ENCODE measurements around the genes ZNF618, KIF12 and TEX48.

GRCh38 chr9:113619418-113619960, 156.0 kb downstream of the RGS3 start:
- PRO-cap, 4 experiments = no peak in any of the 4 experiments
- RAMPAGE, long total RNA, 2 experiments = no peak in any of the 2 experiments
- RRBS = no CpG with 5 or more reads among the region's 5 CpGs

GRCh38 chr9:113718369-113718568, 157.8 kb upstream of the ZNF618 start:
- PRO-cap, 4 experiments = peak in 2 of 4 experiments; most common minus-strand start chr9:113718426 (in 2)
- RAMPAGE, long total RNA, 2 experiments = no peak in any of the 2 experiments
- RRBS = no CpG with 5 or more reads among the region's 2 CpGs

- PRO-cap, 4 experiments = peak in 4 of 4 experiments; most common plus-strand start chr9:113876134 (in 2); most common minus-strand start chr9:113876024 (in 2)
- RAMPAGE, long total RNA, 2 experiments = no peak in any of the 2 experiments
- RRBS = 2% methylated on average over 68 of the region's 122 CpGs
Observed at GRCh38 chr9:113875630-113876635, at the start of gene ZNF618. Gene ZNF618 (plus strand): TSS chr9:113876309.

- PRO-cap, 4 experiments = peak in 2 of 4 experiments; most common plus-strand start chr9:113879524 (in 1); most common minus-strand start chr9:113879341 (in 1)
- RAMPAGE, long total RNA, 2 experiments = no peak in any of the 2 experiments
- RRBS = no CpG with 5 or more reads among the region's 8 CpGs
Observed at GRCh38 chr9:113878994-113879843, 3.1 kb downstream of the ZNF618 start.

- PRO-cap, 4 experiments = no peak in any of the 4 experiments
- RAMPAGE, long total RNA, 2 experiments = no peak in any of the 2 experiments
- RRBS = no CpG with 5 or more reads among the region's 12 CpGs
Observed at GRCh38 chr9:113966134-113966808, 90.2 kb downstream of the ZNF618 start.

DNA sequence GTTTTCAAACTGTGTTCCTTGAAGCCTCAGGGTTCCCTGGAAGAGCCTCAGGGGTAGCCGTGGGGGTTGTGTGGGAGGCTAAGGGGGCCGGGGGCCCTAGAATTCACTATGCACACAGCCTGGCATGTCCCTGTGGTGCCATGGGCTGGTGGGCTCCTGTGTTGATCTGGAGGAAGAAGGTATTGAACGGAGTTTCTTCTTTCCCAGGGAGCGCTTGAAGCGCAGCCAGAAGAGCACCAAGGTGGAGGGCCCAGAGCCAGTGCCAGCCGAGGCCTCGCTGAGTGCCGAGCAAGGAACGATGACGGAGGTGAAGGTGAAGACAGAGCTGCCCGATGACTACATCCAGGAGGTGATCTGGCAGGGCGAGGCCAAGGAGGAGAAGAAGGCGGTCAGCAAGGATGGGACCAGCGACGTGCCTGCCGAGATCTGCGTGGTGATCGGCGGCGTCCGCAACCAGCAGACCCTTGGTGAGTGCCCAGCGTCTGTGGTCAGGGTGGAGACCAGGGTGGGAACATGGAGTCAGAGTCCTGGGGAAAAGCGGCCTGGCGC, 89.9 kb downstream of the AMBP start:
- PRO-cap, 4 experiments = no peak in any of the 4 experiments
- RAMPAGE, long total RNA, 2 experiments = no peak in any of the 2 experiments
- RRBS = no CpG with 5 or more reads among the region's 24 CpGs

DNA sequence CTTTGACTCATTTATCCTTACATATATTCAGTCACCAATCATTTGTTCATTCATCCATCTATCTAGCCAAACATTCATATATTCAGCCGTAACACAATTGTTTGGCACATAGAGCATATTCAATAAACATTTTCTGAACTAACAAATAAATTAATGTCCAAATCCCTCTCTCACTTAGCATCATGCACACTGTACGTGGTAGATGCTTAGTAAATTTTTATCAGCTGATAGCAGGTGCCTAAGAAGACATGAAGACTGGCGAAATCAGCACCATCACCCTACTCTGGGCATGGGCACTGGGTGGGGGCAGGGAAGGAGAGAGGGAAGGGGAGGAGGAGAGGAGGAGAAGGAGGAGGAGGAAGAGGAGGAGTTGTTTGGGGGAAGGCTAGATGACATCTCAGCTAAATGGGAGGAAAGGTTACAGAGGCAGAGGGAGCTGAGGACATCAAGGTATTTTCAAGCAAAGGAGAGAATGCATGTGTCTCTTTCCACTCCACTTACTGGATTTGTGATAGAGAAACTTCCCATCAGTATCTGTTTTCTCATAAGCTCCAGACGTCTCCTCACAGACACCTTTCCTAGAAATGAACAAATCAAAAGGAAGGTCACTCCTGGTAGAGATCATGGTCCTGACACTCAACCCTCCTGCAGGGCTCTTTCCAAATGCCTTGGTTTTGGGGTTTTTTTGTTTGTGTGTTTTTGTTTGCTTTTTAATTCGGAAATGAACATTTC, 3.5 kb downstream of the AMBP start:
- PRO-cap, 4 experiments = no peak in any of the 4 experiments
- RAMPAGE, long total RNA, 2 experiments = no peak in any of the 2 experiments
- RRBS = no CpG with 5 or more reads among the region's 5 CpGs

GRCh38 chr9:114099185-114099660, at the start of gene KIF12:
Gene KIF12 (minus strand): TSS chr9:114099292.
- PRO-cap, 4 experiments = peak in 2 of 4 experiments; most common plus-strand start chr9:114099405 (in 1); most common minus-strand start chr9:114099286 (in 2)
- RAMPAGE, long total RNA, 2 experiments = start-site peak on the minus strand in 1 of 2 experiments, at chr9:114099286-114099292 at its widest, 8 reads per replicate
- RRBS = no CpG with 5 or more reads among the region's 16 CpGs

GRCh38 chr9:114107771-114108397, 8.8 kb upstream of the KIF12 start:
- PRO-cap, 4 experiments = no peak in any of the 4 experiments
- RAMPAGE, long total RNA, 2 experiments = no peak in any of the 2 experiments
- RRBS = 5% methylated on average over 6 of the region's 20 CpGs

DNA sequence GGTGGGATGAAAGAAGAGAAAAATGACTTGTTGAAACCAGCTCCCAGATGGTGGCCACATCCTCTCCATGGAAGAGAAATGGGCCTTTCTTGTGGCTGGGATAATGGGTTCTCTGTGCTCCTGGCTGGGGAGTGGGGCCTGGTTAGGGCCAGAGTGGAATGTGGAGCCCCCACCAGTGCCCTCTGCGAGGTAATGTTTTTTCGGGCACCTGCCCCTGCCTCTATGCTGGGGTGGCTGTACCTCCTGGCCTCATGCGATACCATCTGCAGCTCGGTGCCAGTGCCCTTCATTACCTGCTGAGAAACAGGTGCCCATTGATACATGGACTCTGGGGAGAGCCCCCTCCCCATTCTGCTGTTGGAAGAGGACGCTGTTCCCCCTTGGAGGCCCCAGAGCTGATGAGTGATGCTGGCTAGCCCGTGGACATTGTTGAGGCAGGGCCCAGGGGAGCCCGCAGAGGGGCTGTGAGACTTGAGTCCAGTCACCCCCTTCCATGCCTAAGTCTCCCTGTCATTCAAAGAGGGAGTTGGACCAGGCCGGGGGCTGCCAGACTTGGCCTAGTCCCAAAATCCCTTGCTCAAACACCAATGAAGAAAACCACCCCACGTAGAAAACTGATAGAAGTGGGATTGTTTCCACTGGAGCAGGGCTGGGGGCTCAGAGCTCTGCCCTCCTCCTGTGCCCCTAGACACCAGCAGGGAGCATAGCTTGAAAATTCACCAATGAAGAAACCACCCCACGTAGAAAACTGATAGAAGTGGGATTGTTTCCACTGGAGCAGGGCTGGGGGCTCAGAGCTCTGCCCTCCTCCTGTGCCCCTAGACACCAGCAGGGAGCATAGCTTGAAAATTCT, 55.1 kb upstream of the ORM1 start:
- PRO-cap, 4 experiments = no peak in any of the 4 experiments
- RAMPAGE, long total RNA, 2 experiments = no peak in any of the 2 experiments
- RRBS = no CpG with 5 or more reads among the region's 10 CpGs

GRCh38 chr9:114318997-114319590, 3.8 kb upstream of the ORM1 start:
- PRO-cap, 4 experiments = no peak in any of the 4 experiments
- RAMPAGE, long total RNA, 2 experiments = no peak in any of the 2 experiments
- RRBS = no CpG with 5 or more reads among the region's 3 CpGs

DNA sequence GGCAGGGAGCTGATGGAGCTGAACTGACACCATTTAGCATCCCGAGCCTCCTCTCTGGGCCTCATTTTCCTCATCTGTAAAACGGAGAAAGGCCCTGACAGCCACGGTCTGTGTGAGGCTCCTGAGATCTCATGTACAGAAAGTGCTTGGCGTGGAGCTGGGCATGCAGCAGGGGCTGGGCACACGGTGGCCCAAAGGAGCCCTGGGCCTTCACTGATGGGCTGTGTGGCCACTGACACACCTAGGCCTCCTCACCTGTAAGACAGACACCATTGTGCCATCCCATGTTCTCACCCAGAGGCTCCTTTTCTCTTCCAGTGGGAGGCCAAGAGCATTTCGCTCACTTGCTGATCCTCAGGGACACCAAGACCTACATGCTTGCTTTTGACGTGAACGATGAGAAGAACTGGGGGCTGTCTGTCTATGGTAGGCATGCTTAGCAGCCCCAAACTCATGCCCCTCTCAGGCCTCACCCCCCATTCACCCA, 1.6 kb downstream of the ORM1 start:
- PRO-cap, 4 experiments = no peak in any of the 4 experiments
- RAMPAGE, long total RNA, 2 experiments = no peak in any of the 2 experiments
- RRBS = no CpG with 5 or more reads among the region's 8 CpGs

DNA sequence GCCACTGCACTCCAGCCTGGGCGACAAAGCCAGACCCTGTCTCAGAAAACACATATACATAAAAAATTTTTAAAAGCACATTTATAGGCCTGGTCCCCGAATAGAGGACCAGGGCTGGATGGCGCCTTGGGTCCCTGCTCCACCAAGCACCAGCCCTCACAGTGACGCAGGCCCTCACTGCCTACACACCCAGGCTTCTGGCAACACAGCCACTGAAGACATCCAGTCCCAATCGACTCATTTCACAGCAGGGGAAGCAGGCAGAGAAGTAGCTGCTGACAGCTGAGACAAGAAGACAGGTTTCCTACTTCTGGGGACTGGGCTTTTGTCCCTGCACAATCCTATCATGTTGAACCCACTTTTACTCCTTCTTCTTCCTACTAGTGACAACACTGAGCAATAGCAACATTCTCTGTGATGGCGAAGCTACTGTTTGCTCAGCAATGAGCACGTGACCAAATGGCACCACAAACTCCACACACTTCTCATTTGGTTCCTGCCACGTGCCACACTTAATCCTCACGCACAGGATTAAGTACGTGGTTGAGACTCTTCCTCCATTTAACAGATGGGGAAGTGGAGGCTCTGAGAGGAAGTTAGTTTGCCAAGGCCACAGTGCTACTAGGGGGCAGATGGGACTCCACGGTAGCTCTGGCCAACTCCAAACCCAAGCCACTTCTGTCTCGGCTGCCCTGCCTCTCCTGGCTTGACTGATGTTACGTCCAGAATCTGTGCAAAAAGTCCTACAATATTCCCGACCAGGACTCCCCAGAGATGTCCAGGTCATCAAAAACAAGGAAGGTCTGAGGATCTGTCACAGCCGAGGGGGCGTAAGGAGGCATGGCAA, 10.6 kb downstream of the ORM2 start:
- PRO-cap, 4 experiments = no peak in any of the 4 experiments
- RAMPAGE, long total RNA, 2 experiments = no peak in any of the 2 experiments
- RRBS = no CpG with 5 or more reads among the region's 16 CpGs

GRCh38 chr9:114344654-114345151, 15.0 kb downstream of the ORM2 start:
- PRO-cap, 4 experiments = no peak in any of the 4 experiments
- RAMPAGE, long total RNA, 2 experiments = no peak in any of the 2 experiments
- RRBS = no CpG with 5 or more reads among the region's 4 CpGs

- PRO-cap, 4 experiments = no peak in any of the 4 experiments
- RAMPAGE, long total RNA, 2 experiments = no peak in any of the 2 experiments
- RRBS = 14% methylated on average over 2 of the region's 14 CpGs
Observed at GRCh38 chr9:114369880-114370738, 17.7 kb downstream of the AKNA start.

- PRO-cap, 4 experiments = peak in 3 of 4 experiments; most common plus-strand start chr9:114383809 (in 2); most common minus-strand start chr9:114383706 (in 3)
- RAMPAGE, long total RNA, 2 experiments = no peak in any of the 2 experiments
- RRBS = no CpG with 5 or more reads among the region's 9 CpGs
Observed at GRCh38 chr9:114383365-114384211, 4.2 kb downstream of the AKNA start.

DNA sequence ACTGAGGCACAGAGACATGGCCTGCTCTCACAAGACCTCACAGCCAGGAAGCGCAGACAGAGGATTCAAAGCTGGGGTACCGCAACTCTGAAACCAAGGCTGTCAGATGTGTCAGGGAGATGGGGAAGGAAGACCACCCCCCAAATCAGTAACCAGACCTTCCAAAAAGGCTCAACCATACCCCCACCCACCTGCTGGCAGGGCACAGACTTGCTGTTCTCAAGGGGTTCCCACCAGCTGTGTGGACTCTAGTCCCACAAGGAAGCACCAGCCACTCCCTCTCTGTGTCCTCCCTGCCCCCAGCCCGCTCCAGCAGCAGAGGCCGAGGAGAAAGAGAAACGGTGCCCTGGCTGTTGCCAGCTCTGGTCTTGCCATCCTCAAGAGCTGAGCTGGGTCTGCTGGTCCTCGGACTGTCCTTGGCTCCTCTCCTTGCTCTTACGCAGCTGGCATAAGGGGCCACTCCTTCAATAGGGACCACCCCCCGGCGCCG, 740 bp downstream of the AKNA start:
- PRO-cap, 4 experiments = peak in 4 of 4 experiments; most common plus-strand start position 318 of the sequence (in 4); most common minus-strand start position 241 of the sequence (in 2)
- RAMPAGE, long total RNA, 2 experiments = start-site peak on the minus strand in 1 of 2 experiments, centred at position 188 of the sequence, 6 reads per replicate
- RRBS = no CpG with 5 or more reads among the region's 10 CpGs

DNA sequence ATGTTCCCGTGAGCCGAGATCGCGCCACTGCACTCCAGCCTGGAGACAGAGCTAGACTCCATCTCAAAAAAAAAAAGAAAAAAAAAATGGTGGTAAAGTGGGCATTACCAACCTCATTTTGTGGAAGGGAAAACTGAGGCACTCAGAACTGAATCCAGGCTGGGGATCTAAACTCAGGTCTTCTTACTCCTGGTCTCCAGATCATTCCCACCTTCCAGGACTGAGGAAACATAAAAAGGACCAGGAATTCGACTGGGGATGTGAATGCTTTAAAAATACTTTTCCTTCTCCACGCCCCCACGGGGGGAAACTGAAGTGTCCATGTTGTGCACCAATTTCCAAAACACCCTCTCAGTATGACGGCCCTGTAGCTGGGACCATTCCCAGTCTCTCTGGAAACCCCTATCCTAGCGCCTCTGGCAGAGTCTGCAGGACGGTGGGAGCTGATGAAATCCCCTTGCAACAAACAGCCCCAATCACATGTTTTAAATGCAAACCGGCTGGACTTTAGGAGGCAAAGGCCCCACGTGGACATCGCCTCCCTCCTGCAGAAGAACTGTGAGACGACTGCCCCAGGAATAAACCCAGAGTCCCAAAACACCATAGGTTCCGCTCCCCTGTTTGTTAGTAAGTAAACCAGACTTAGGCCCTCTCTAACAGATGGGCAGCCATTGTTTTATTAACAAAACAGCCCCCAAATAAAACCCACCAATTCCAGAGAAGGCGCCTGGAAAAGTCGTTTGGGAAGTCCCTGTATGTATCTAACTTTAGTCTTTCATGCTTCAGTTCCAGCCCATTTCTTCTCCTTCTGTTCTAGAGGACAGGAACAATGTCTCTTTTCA, 9.1 kb upstream of the AKNA start:
- PRO-cap, 4 experiments = peak in 1 of 4 experiments; most common plus-strand start position 494 of the sequence (in 1); most common minus-strand start position 394 of the sequence (in 1)
- RAMPAGE, long total RNA, 2 experiments = no peak in any of the 2 experiments
- RRBS = no CpG with 5 or more reads among the region's 17 CpGs

GRCh38 chr9:114657453-114657609, 274 bp downstream of the TEX53 start:
- PRO-cap, 4 experiments = no peak in any of the 4 experiments
- RAMPAGE, long total RNA, 2 experiments = no peak in any of the 2 experiments
- RRBS = no CpG with 5 or more reads among the region's 4 CpGs

GRCh38 chr9:114681791-114682358, at the start of gene TEX48:
Gene TEX48 (minus strand): TSS chr9:114682192.
- PRO-cap, 4 experiments = no peak in any of the 4 experiments
- RAMPAGE, long total RNA, 2 experiments = no peak in any of the 2 experiments
- RRBS = no CpG with 5 or more reads among the region's 8 CpGs

Measured in uterus (tissue), 7 donors.